ENCODE measurements around a stretch of chr20.

GRCh38 chr20:53597535-53598173 is 4.0 kb upstream of the ZNF217 start:
- PRO-cap: unidirectional peak, minus-strand start at chr20:53597702

DNA sequence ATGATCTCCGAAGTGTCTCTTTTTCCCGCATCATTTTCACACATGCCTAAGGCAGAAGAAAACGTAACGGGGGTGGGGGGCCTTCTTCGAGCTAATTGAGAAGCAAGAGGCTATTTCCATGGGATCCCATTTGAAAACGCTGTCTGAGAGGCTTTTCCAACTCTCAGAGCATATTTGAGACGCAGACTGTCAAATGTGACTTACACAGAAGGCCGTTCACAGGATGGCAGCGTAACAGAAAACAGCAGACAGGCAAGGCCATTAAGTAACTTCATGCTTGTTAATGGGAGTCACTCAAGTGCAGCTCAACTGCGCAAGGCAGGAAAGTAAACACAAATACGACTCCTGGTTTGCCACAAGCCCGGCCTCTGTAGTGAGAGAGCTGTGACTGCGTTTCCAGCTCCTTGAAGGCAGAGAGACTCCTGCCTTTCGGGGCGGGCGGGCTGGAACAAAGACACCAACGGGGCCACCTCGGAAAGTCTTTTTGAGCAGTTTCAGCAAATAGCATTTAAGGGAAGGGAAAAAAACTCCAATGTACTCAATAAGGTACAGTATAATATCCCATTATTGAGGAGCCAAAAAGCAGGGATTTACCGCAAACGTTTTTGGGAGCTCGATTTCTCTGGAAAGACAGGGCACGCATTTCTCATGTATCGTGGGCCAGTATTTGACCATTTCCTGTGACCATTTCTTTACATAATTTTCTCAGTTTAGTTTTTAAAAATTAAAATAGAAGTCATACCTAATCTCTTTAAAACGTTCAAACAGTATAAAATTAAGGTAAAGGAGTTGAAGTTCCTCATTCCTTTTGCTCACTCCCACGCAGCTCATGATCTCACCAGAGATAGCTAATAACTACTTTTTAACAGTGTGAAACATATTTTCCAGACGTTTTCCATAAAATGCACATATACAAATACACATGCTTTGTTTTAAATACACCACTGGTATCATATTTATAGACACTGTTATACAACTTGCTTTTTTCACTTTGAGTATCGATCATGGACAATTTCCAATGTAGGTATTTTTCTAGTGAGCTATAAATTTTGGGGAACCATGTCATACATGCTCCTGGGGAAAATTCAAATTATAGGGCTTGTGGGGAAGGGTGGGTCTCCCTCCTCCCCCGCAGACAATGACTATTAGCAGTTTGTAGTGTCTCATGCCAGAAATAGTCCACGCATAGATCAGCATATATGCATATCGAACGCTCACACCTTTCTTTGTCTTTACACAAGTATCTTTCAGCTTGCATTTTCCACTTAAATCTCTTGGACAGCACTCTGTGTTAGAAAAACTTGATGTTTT is 145.1 kb upstream of the ZNF217 start:
- PRO-cap: bidirectional peak, plus-strand start at position 335 of the sequence, minus-strand start at position 292 of the sequence

GRCh38 chr20:53872116-53873162 is 198.0 kb downstream of the BCAS1 start:
- PRO-cap: bidirectional peak, plus-strand start at chr20:53872472, minus-strand start at chr20:53872379; bidirectional peak, plus-strand start at chr20:53872856, minus-strand start at chr20:53872598; bidirectional peak, plus-strand start at chr20:53873032, minus-strand start at chr20:53873017

GRCh38 chr20:53899396-53900117 is 170.8 kb downstream of the BCAS1 start:
- PRO-cap: bidirectional peak, plus-strand start at chr20:53899716, minus-strand start at chr20:53899559

DNA sequence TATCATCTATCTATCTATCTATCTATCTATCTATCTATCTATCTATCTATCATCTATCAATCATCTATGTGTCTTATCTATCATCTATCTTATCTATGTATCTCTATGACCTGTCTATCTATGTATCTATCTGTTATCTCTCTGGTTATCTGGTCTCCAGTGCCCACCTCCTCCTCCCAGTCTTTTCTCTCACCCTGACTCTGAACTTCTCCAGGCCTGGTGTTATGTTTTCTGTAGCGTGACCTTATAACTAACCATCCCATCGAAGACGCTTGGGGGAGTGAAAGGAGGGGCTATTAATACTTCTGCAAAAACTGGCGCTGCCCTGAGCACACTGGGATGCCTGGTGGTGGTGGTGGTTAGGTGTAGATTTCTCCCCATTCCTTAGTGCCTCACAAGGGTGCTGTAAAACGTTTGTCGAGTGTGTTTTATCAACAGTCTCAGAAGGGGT is 156.3 kb downstream of the BCAS1 start:
- PRO-cap: bidirectional peak, plus-strand start at position 332 of the sequence, minus-strand start at position 202 of the sequence

DNA sequence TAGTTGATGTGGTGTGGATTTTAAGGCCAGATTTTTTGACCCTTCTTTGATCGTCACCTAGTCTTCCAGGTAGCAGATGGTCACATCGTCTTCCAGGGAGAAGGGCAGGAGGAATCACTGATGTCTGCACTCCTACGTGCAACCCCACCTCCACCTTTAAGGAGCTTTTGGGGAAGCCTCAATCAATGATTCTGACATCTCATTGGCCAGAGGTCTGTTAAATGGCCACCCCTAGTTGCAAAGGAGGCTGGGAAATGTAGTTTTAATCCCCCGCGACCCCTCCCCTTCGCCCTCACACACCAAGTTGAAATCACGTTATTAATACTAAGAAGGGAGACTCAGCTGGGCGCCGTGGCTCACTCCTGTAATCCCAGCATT is 151.5 kb downstream of the BCAS1 start:
- PRO-cap: no peak

- PRO-cap: no peak
Observed at GRCh38 chr20:53921288-53921985, 149.0 kb downstream of the BCAS1 start.

DNA sequence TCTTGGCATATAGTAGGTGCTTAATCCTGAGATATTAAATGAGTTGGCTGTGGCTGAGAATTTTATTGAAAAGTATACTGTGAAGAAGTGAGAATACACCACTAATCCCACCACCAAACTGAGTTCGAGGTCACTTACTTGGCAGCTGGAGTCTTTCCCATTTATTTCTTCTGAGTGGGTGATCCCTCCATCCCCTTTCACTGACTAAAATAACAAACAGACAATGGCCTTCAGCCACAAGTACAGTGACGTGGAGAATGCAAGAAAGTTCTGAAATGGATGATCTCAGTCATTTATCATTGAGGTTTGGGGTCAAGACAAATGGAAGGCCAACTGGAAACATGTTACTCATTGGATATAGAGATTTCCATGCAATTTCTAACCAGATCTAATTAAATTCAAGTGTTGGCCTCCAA is 113.1 kb downstream of the BCAS1 start:
- PRO-cap: no peak

DNA sequence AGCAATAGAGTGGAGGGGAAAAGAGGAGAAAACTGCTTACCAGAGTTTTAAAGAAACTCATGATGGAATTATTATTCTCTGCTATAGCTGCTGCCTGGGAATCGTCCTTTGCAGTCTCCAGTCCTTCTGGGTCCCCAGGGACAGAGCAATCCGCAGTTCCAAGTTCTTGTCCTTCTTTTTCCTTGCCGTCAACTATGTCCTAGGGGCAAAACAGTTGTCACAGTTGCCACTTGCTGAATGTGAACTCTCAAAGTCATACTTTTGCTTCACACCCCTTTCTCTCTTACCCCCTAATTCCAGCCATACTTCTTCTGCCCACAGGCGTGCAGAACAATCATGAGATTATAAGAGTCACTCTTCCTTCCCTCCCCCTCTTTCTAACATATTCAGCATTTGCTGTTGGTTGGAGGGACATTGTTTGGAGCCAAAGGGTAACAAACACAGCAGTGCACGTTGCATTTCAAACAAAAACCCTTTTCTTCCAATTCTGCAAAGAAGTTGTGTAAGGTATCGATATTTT is 74.5 kb downstream of the BCAS1 start:
- PRO-cap: no peak

DNA sequence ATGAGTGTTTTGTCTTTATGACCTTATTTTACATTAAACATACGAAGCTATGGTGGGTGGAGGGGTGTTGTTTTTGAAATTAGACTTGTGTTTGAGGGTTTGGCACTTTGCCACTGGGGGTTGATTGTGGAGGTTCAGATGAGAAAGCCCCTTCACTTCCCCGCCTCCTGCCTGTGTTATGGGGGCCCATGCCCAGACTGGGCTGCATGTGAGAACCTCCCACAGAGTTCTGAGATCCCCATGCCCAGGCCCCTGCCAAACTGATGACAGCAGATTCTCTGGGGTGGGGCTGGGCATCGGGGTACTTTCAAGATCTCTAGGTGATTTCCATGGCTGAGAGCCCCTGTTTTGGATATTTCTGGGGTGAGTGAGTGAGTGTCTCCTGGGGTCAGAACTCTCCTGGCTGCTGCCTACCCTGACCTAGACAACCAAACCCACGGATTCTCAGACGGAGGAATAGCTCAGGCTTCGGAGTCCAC is 6.4 kb downstream of the BCAS1 start:
- PRO-cap: no peak

GRCh38 chr20:54133356-54133918 is 40.3 kb downstream of the CYP24A1 start:
- PRO-cap: no peak

GRCh38 chr20:56359310-56359764 is 563 bp downstream of the FAM210B start:
- PRO-cap: no peak

GRCh38 chr20:56359765-56360532 is 1.2 kb downstream of the FAM210B start:
- PRO-cap: no peak

DNA sequence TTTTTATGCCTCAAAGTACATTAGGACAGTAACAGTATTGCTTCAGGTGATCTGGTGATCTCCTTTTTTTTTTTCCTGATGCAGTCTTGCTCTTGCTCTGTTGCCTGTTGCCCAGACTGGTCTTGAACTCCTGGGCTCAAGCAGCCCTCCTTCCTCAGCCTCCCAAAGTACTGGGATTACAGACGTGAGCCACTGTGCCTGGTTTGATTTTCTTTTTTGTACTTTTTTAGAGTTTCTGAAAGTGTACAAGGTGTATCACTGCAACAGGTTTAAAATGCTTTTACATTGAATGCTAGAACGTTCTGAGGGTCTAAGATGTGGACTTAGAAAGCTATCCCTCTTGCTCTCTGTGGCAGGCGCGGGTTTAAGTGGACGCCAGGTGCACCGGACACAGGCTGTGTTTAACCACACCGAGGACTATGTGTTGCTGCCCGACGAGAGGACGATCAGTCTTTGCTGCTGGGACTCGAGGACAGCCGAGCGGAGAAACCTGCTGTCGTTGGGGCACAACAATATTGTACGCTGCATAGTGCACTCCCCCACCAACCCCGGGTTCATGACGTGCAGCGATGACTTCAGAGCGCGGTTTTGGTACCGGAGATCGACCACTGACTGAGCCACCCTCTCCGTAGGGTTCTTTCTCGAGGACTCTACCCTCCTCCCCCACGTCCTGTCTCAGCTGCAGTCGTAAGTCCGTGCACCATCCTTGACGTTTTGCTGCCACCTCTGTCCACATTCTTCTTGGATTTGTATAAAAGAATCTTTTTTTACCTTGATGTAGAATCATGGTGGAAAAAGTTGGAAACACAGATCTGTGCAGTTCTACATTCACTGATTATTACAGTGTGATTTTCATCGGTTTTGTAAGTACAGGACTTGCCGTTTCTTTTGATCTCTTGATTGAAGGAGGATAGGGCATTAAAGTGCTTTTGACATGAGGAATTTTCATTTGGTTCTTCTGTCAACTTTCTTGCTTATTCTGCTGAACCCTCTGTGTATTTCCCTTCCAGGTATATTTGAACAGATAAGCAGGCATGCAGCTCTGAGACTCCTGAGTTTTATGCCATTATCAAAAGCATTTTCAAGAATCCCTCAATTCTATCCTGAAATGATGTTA is 8.6 kb upstream of the CASS4 start:
- PRO-cap: no peak

GRCh38 chr20:56418931-56419375 is 6.9 kb downstream of the CASS4 start:
- PRO-cap: no peak

DNA sequence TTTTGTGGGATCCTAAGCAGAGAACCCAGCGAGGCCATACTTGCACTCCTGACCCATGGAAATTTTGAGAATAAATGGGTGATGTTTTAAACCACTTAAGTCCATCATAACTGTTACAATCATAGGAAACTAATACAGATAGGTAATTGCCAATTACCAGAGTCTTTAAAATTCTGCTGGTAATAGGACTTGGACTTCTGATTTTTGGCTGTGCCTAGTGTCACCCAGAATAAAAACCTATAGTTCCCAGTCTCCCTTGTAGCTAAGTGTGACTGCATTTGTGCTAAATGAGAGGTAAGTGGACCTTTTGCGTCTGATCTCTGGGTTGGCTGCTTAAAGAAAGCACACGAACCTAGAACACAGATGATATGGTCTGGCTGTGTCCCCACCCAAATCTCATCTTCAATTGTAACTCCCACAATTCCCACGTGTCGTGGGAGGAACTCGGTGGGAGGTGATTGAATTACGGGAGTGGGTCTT is 102.9 kb downstream of the BMP7 start:
- PRO-cap: unidirectional peak, minus-strand start at position 212 of the sequence

GRCh38 chr20:57265094-57265493 is 1.3 kb downstream of the BMP7 start:
- PRO-cap: no peak

- PRO-cap: no peak
Observed at GRCh38 chr20:57375158-57375646, 16.0 kb upstream of the RBM38 start.

DNA sequence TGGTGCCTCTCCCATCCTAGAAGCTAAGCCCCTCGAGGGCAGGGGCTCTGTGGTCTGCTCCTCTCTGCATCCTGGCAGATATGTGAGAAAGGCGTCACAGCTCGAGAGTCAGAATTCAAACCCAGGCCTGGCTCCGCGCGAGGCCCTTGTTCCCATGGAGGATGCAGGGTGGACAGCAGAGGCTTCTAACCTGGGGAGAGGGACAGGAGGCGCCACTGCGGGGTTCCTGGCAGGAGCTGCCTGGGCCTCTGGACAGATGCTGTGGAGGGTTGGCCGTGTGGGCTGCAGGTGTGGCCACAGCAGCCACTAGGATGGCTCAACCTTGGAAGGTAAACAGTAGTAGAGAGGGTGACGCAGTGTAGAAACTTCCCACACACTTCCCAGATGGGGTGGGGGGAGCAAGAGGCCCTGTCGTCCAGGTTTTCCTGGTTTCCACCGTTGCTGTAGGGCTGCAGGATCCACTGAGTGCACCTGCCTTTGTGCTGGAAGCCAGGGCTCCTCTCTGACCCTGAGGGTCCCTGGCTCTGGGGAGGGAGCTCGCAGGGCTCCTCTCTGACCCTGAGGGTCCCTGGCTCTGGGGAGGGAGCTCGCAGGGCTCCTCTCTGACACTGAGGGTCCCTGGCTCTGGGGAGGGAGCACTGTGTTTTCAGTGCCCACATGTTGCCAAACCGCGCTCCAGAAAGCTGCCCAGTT is 14.2 kb downstream of the RBM38 start:
- PRO-cap: no peak

DNA sequence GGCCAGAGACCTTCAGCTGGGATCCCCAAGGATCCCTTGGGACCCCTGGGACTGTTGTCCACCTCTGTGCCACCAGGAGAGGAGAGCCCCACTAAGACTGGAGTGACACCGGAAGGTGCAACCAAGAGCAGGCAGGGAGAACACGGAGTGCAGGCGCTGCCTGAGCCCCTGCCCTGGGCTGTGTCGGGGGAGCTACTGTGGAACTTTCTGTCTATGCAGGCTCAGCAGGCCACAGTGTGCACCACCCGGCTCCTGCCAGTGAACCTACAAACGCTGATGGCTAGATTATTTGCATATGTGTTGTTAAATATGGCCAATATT is 43.5 kb downstream of the CTCFL start:
- PRO-cap: no peak

Measured in NALM6 (cell line).